BJ (cell line): Measurements from ENCODE around the genes CDK12, TCAP and GRB7.

DNA sequence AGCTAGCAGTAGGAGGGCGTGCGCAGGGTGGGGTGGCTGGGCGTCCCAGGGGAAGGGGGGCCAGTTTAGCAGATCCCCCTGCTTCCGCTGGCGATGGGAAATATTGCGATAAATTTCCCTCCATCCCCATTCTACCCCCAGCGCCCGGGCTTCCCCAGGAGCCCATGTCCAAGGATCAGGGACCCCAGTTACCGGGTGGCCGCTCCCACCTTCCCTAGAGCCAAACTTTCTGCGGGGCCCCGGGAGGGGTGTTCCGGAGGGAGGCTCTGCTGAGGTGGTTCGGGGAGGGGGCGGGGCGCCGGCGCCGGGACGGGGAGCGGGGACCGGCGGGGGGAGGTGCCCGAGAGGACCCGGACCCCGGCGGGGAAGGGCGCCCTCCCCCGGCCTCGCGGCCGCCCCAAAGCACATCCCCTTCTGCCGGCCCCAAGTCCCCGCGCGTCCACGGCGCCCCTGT, 831 bp downstream of the PCGF2 start:
- CAGE, long polyA plus RNA = no peak
- RRBS = no CpG with 5 or more reads among the region's 38 CpGs

- CAGE, long polyA plus RNA = no peak
- RRBS = no CpG with 5 or more reads among the region's 27 CpGs
Observed at GRCh38 chr17:38750343-38751245, 1.9 kb upstream of the PSMB3 start.

- CAGE, long polyA plus RNA = no peak
- RRBS = no CpG with 5 or more reads among the region's 14 CpGs
Observed at GRCh38 chr17:38890186-38890814, 20.4 kb downstream of the LASP1 start.

- CAGE, long polyA plus RNA = no peak
- RRBS = 36% methylated on average over 4 of the region's 16 CpGs
Observed at GRCh38 chr17:38925194-38926104, 41.8 kb downstream of the FBXO47 start.

DNA sequence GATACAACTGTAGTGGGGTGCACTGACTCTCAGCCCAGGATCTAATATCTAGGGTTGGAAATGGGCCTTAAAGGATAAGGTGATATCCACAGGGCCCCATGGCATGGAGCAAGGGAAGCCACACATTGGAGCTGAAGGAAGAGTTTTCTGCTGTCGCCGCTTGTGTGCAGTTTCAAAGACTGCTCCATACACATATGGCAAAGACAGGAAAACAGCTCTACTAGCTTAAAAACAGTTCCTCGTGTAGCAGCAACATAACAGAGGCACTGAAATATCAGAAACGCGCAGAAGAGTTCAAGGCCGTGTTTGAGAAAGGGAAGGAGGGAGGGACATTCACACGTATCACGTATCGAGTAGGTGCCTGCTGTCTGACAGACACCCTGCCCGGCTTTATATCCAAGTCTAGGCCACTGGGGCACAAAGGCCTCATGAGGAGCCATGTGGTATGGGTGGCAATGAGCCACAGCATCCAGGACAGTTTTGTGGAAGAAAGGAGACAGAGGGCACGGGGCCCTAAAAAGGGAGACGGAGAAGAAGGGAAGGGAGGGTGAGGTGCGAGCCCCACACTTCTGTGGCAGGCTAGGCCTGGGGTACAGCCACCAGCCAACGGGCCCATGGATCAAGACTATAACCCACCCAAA, 50.4 kb downstream of the PLXDC1 start:
- CAGE, long polyA plus RNA = no peak
- RRBS = no CpG with 5 or more reads among the region's 14 CpGs

- CAGE, long polyA plus RNA = no peak
- RRBS = no CpG with 5 or more reads among the region's 18 CpGs
Observed at GRCh38 chr17:39177171-39177937, 11.4 kb upstream of the ARL5C start.

DNA sequence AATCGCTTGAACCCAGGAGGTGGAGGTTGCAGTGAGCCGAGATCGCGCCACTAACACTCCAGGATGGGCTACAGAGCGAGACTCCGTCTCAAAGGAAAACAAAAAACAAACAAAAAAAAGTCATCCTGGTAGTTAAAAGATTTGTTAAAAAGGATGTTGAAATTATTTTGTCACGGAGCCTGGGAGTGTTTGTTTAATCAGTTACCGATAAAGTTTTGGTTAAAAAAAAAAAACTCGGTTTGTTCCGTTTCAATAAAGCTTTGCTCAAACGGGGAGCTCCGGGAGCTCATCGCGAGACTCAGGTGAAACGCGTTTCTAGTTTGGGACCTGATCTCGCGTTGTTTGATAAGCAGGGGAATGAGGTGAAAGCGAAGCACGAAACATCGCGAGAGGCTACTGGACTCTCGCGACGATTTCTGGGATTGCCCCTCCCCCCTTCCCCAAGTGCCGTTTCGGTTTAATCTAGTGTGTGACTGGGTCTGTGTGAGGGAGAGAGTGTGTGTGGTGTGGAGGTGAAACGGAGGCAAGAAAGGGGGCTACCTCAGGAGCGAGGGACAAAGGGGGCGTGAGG, at the start of gene CDK12:
CDK12 (plus strand) TSS at position 443 of the 571 bp plus-strand sequence.
- CAGE, long polyA plus RNA = no peak
- RRBS = no CpG with 5 or more reads among the region's 30 CpGs

DNA sequence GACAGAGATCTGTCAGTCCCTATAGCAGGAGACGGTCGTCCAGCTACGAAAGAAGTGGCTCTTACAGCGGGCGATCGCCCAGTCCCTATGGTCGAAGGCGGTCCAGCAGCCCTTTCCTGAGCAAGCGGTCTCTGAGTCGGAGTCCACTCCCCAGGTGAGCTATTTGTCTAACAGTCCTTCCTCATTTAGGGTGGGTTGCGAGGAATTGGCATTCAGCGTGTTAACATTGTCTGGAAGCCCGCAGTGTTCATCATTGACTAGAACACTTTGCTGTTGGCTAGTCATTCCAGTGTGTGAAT, 1.6 kb downstream of the CDK12 start:
- CAGE, long polyA plus RNA = no peak
- RRBS = no CpG with 5 or more reads among the region's 13 CpGs

- CAGE, long polyA plus RNA = no peak
- RRBS = no CpG with 5 or more reads among the region's 8 CpGs
Observed at GRCh38 chr17:39533027-39534246, 72.2 kb downstream of the CDK12 start.

- CAGE, long polyA plus RNA = no peak
- RRBS = no CpG with 5 or more reads among the region's 3 CpGs
Observed at GRCh38 chr17:39535164-39536176, 72.2 kb downstream of the NEUROD2 start.

GRCh38 chr17:39631990-39633077, 4.6 kb upstream of the STARD3 start:
- CAGE, long polyA plus RNA = no peak
- RRBS = no CpG with 5 or more reads among the region's 15 CpGs

DNA sequence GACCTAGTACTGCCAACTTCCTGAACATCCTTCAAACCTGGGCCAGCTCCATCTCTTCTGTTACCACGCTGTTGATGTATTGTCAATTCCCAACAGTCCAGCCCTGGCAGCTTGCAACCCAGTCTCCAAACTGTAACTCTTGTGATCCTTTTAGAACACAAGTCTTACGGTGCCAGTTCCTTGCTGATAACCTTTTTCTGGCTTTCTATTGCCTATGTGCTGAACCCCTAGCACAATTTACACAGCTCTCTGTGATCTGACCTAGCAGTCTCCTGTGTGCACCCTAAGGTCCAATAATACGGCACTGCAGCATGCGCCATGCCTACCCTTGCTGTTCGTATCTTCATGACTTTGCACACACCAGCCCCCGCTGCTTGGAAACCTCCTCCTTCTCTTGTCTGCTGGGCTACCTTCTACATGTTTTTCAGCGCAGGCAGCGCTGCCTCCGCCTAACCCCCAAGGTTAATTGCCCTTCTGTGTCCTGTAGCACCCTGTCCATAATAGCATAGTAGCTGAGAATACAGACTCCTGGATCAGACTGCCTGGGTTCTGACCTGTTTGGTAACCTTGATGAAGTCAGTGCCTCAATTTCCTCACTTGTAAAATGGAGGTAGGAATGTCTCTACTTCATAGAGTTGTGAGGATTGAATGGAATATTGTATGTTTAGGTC, 1.3 kb downstream of the STARD3 start:
- CAGE, long polyA plus RNA = no peak
- RRBS = no CpG with 5 or more reads among the region's 9 CpGs

DNA sequence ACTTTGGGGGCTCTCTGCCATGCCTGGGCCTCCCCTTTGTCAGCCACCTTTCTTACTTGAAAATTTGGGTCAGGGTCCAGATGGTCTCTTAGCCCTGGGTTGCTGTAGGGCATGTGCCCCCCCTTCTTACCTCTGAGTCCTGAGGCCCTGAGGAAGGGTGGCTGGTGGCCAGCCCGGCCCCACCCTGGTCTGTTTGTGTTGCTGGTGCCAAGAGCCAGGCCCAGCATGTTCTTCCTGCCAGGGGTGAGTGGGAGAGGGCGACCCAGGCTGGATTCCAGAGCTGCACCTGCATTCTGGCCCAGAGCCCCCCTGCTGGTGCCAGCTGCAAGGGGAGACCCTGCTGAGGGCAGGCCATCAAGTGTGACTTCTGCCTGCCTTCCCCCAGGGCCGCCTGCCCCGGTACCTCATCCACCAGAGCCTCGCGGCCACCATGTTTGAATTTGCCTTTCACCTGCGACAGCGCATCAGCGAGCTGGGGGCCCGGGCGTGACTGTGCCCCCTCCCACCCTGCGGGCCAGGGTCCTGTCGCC, 2.7 kb upstream of the TCAP start:
- CAGE, long polyA plus RNA = no peak
- RRBS = 92% methylated on average over 7 of the region's 13 CpGs

DNA sequence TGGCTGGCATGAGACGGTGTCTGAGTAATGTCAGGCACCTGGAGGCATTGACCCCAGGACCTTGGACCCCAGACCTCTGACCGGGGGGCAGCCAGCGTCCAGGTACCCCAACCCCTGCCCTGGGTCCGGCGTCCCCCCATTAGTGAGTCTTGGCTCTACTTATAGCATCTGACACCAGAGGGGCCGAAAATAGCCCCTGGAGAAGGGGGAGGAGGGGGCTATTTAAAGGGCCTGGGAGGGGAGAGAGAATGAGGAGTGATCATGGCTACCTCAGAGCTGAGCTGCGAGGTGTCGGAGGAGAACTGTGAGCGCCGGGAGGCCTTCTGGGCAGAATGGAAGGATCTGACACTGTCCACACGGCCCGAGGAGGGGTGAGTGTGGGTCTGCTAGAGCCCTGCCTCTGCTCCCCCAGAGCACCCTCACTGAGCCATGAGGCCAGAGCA, at the start of gene TCAP:
TCAP (plus strand) TSS at position 251 of the 443 bp plus-strand sequence.
- CAGE, long polyA plus RNA = no peak
- RRBS = no CpG with 5 or more reads among the region's 12 CpGs

- CAGE, long polyA plus RNA = no peak
- RRBS = 47% methylated on average over 2 of the region's 11 CpGs
Observed at GRCh38 chr17:39674753-39675406, 6.6 kb downstream of the PNMT start.

GRCh38 chr17:39687040-39687337, 868 bp downstream of the PGAP3 start:
- CAGE, long polyA plus RNA = no peak

- CAGE, long polyA plus RNA = no peak
- RRBS = under 1% methylated on average over 16 of the region's 40 CpGs
Observed at GRCh38 chr17:39700352-39701003, 614 bp downstream of the ERBB2 start.

GRCh38 chr17:39728385-39728893, 1.9 kb downstream of the MIEN1 start:
- CAGE, long polyA plus RNA = no peak
- RRBS = no CpG with 5 or more reads among the region's 6 CpGs

DNA sequence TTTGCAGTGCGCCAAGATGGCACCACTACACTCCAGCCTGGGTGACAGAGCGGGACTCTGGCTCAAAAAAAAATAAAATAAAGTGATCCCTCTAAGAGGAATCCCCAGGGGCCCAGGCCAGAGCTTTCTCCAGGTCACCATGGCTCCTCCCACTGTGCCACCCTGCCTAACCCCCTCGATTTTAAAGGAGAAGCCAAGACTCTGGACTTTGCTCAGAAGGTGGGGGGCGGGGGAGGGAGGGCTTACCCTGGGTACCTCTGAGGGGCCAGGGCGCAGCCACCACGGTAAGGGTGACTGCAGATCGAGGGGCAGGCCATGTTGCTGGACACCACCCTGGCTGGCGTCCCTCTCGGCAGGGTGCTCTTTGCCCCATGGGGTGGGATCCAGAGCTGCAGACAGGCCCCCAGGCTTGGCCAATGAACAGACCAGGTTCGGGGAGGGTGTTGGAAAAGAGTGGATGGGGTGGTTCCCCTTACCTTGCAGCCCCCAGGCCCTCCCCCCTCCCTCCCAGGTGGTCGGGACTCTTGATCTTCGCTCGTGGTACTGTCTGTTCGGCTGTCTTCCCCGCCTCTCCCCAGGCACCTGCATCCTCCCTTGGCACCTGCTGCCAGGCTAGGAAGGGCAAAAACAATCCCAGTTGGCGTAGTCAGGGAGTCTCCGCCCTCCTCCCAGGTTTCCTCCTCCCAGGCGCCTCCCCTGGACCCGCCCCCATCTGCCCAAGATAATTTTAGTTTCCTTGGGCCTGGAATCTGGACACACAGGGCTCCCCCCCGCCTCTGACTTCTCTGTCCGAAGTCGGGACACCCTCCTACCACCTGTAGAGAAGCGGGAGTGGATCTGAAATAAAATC, at the start of gene GRB7:
GRB7 (plus strand) TSS at position 730 of the 850 bp plus-strand sequence.
- CAGE, long polyA plus RNA = no peak
- RRBS = no CpG with 5 or more reads among the region's 23 CpGs

GRCh38 chr17:39738059-39738500, 342 bp downstream of the GRB7 start:
- CAGE, long polyA plus RNA = no peak
- RRBS = 23% methylated on average over 6 of the region's 22 CpGs